SK-N-DZ (cell line): ENCODE results near the gene DUSP2.

GRCh38 chr2:95158397-95158950 is 1.2 kb downstream of the ZNF514 start:
RAMPAGE:
- cytosol, long total RNA, result no peak
- nucleus, long total RNA, result no peak

DNA sequence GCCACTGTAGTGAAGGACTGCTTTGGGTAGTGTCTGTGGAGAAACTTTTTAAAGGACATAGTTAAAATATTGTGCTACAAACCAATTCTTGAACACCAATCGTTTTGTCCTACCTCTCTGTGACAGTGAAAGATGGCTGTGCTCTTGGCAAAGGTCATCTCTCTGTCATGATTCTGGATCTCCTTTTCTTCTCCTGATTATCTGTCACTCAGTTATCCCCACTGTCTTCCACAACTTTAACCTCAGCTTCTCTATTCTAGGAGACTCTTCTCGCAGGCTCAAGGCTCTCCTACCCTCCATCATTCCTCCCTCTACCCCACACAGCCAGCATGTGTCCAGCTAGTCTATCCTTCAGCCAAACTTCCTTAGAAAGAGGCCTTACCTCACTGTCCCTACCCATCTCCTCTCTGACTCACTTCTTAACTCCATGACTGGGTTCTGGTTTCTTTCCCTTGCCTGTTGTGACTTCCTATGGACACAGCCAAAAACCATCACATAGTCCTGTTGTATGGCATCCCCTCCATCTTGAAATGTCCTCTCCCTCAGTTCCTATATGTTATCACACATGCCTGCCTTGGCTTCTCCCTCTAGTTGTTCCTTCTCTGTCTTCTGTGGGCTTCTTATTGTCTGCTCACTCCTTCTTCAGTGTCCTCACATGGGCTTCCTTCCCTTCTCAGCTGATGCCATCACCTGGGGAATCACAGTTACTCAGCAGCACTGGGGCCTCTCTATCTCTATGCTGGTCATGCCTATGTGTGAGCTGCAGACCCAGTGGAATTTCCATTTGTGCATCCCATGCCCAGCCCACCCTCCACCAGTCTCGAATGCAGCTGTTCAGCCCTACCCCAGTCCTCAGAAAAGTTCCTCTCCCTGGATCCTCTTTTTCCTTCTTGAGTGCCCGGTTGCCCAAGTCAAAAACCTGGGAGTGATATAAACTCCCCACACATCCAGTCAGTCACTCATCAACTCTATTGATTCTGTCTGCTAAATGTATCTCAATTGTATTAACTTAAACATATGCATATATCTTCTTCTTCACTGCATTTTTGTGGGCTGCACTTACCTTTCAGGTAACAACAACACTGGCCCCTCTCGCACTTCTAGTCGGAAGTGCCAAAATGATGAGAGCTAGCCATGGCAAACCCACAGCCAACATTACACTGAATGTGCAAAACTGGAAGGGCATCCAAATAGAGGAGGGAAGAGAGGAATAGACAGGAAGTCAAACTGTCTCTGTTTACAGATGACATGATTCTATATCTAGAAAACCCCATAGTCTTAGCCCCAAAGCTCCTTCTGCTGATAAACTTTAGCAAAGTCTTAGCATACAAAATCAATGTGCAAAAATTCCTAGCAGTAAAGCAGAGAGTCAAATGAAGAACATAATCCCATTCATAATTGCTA is 177.0 kb downstream of the ANKRD36C start:
RAMPAGE:
- cytosol, long total RNA, result no peak
- nucleus, long total RNA, result no peak

DNA sequence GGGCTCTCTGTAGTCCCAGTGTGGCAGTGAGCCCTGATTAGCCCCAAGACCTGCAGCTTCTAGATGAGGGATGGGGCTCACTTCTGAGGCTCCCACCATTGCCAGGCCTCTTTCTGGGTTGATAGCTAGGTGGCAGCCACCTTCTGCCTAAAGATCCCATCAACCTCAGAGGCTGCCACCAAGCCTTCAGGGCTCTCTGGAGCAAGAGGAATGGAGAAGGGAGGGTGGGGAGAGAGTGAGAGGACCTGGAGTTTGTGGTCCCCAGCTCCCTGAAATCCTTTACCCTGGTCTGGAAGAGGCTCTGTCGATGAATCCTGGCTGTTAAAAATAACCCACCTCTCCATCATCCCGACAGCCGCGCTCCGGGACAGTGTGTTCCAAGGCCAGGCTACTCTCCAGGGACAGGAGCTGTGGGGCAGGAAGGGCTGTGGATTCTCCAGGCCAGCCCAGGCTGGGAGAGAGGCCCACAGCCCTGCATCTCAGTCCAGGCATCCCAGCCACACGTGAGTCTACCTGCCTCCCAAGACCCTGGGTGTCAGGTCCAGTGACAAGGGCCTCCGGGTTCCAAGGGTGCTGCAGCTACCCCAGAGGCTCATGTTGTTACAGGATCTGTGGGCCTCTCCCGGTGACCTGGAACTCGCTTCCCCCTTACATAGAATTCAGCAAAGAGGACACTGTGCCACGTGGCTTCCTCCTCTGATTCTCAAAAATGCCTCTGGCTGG is 17.5 kb downstream of the ADRA2B start:
RAMPAGE:
- cytosol, long total RNA, result no peak
- nucleus, long total RNA, result no peak

RAMPAGE:
- cytosol, long total RNA, result no peak
- nucleus, long total RNA, result no peak
These were observed 7.6 kb downstream of the ADRA2B start for GRCh38 chr2:96108248-96109598.

GRCh38 chr2:96112847-96113309 is 3.5 kb downstream of the ADRA2B start:
RAMPAGE:
- cytosol, long total RNA, result no peak
- nucleus, long total RNA, result no peak

DNA sequence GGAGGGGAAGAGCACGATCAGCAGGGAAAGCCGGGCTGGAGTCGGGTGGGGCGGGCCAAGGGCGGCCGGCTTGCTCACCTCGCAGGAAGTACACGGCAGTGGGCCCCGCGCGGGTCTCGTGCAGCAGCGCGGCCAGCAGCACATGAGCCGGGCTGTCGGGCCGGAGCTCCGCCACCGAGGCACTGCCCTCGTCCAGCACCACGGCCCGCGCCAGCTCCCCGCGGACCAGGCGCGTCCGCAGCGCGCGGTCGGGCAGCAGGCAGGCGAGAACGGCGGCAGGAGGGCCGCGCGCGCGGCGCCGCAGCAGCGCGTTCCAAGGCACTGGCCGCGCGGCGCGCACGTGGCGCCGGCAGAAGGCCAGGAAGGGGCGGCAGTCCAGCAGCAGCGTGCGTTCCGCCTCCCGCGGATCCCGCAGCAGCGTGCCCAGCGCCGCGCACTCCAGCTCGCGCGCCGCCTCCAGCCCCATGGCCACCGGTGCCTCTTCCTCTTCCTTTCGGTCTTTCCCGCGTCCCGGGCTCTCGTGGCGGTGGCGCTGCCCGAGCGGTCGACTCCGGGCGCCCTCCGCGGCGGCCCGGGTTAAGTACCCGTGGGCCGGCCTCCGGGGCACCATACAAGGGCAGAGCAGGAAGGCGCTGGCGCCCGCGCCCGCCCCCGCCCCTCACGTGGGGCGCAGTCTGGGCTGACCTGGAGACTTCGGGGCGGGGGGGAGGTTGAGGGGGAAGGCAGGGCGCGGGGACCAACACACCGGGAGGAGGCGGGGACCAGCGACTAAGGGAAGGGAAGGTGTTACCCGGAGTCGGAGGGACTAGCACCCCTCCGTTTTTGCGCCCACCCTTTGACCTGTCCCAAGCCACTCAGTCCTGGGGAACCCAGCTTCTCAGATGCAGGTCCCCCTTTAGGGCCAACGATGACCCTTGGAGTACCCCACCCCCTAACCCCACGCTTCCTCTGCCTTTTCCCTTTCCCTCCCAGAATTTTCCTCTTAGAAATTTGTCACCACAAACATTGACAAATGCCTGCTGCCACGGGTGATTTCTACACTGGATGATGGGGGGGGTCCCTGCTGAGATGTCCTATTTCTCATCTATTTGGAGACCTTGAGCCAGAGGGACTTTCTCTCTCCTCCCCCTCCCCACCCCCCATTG is at the start of gene DUSP2:
Gene DUSP2, minus strand, starts transcription at position 552 of the 1,145 bp plus-strand sequence.
RAMPAGE:
- cytosol, long total RNA, result no peak
- nucleus, long total RNA, result no peak

DNA sequence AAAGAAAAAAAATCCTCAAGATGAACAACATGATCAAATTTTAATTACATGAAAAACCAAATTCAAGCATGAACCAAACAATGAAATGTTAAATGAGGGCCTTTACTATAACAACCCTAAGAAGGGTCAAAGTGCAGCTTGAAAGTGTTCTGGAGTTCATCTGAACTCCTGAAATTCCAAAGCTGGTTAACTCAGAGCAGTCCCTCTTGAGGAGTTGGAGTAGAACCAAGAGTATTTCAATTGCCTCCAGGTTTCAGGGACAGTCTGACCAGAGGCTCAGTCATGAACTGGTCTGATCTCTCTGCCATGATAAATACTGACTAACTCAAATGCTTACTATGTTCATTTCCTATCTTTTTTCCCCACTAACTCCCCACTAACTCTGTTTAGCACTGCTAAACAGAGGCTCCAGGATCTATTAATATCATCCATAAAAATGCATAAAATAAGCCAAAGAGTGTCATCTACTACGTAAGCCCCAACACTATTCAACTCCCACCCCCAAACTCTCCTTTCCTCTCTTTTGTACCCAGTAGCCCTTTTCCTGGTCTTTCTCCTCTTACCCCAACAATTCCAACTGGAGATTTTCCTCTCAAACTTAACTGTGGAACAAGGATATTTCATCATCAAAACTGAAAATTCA is 2.7 kb downstream of the STARD7 start:
RAMPAGE:
- cytosol, long total RNA, result no peak
- nucleus, long total RNA, result no peak

DNA sequence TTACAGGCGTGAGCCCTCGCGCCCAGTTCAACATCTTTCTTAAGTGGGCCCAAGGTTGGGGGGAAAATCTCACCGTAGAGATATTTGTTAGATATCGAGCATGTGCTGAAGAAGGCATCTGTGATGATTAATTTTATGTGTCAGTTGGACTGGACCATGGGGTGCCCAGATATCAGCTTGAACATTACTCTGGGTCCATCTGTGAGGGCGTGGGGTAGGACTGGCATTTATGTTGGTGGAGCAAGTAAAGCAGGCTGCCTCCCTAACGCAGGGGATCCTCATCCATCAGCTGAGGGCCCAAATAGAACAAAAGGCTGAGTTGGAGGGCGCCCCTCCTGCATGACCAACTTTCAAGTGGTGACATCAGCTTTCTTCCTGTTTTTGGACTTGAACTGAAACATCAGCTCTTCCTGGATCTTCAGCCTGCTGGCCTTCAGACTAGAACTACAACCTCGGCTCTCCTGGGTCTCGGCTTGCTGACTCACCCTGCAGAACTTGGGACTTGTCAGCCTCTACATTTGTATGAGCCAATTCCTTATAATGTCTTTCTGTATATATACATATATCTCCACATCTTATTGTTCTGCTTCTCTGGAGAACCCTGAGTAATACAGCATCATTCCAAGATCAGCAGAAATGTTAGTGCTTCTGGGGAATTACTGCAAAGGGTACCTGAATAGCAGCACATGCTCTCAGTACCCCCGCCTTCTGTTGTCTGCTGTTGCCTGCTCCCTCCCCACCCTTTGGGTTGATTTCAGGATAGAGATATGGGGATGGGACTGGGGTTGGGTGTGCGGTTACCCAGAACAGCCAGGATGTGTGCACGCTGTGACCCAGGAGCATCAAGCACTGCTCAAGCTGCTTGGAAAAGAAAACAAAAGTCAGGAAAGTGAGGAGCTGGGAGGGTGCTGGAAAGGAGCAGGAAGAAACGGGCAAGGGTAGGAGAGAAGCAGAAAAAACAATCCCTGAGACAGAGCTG is 20.0 kb downstream of the TMEM127 start:
RAMPAGE:
- cytosol, long total RNA, result no peak
- nucleus, long total RNA, result no peak

DNA sequence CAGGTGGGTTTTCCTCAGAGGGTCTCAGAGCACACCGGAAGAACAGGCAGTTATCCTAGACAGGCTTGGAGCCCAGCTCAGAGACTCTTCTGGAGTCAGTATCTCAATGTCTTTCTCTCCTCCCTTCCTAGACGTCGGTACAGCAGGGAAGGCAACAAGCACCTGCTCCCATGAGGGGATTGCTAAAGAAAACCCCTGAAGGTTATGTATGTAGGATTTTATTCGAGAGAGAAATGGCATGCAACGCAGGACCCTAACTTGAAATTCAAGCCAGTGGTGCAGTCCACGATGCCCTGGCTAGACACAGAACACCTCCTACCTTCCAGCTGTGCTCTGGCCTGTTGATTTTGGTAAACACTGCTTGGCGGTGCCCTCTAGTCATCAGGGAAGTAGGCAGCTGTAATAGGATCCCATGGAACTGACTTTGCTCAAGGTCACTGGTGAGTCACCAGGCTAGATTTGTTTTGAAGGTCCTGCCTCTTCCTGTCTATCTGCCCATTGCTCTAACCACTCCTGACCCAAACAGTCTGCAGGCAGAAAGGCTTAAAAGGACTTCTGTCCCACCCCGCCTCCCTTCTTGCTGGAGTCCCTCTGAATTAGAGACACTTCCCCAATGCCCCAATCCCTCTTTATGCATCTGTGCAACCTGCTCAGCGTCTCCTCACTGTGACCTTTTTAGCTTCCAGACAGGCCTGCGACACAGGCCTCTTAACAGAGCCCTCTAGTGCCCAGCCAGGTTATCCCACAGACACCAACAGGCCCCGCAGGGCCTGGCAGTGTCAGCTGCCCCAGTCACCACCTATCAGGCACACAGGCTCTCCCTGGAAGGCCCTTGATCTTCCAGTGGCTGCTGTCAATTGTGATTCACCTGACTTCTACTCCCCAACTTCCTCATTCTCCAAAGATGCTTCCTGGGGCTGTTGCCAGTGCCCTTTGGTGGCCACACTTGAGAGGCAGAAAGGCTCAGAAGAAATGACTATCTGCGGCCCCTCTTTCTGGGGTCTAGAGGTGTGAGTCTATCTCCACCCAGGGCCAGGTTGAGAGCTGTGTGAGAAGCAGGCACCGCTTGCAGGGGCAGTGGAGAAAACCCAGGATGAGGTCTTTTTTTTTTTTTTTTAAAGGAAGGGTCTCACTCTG is 5.3 kb downstream of the TMEM127 start:
RAMPAGE:
- cytosol, long total RNA, result no peak
- nucleus, long total RNA, result no peak

DNA sequence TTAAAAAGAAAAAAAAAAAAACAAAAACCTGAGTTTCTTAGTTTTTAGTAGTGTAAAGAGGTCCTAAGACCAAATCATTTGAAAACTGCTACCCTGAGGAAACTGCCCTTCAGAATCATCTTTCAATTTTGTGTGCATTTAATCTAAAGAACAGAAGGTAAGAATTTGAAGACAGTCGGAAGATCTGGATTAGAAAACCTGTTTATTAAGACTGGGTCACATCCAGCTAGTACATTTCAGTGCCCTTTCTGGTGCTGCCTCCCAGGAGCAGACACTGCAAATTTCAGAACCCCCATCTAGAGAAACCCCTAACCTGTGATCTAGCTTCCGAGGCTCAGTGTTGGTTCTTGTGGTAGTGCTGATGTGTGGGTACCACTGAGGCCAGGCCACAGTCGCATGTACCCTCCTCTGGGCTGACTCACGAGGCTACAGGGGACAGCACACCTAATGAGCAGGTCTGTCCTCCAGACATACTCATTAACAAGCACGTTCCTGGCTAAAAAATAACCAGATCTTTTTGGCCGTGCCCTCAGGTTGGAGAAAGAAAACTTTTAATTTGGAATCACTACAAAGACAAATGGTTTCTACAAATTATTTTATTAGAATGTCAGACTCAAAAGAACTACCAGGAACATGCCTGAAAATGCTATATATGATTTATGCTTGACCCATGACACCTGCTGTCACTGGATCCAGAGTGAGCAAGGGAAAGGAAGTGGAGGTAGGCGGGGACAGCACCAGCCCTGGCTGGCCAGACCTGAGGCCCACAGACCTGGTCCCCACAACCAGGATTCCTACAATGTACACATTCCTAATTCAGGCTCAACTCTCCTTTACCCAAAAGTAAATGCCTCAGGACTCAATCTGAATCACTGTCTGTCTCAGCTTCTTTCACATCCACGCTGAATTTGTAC is 8.4 kb downstream of the CIAO1 start:
RAMPAGE:
- cytosol, long total RNA, result no peak
- nucleus, long total RNA, result no peak

DNA sequence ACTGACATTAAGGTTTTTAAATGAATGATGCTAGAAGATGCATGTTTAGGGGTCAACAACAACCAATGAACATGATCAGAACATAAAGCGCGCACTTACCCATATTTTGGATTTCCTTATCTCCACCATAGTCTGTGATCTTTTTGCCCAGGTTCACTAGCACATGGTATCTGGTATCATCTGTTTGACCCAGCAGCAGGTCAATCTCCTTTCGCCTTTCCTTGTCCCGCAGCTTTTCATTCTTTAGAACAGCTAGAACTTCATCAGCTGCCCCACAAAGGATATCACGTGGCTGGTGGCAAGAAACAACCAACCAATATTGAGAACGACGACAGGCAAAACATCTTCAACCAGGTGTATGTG is 3.9 kb downstream of the SNRNP200 start:
RAMPAGE:
- cytosol, long total RNA, result no peak
- nucleus, long total RNA, result no peak

RAMPAGE:
- cytosol, long total RNA, result no peak
- nucleus, long total RNA, result no peak
These were observed 4.3 kb upstream of the ITPRIPL1 start for GRCh38 chr2:96320917-96321120.

RAMPAGE:
- cytosol, long total RNA, result no peak
- nucleus, long total RNA, result no peak
These were observed 8.3 kb downstream of the NCAPH start for GRCh38 chr2:96343775-96344403.

GRCh38 chr2:96394254-96394961 is 58.8 kb downstream of the NCAPH start:
RAMPAGE:
- cytosol, long total RNA, result no peak
- nucleus, long total RNA, result no peak

DNA sequence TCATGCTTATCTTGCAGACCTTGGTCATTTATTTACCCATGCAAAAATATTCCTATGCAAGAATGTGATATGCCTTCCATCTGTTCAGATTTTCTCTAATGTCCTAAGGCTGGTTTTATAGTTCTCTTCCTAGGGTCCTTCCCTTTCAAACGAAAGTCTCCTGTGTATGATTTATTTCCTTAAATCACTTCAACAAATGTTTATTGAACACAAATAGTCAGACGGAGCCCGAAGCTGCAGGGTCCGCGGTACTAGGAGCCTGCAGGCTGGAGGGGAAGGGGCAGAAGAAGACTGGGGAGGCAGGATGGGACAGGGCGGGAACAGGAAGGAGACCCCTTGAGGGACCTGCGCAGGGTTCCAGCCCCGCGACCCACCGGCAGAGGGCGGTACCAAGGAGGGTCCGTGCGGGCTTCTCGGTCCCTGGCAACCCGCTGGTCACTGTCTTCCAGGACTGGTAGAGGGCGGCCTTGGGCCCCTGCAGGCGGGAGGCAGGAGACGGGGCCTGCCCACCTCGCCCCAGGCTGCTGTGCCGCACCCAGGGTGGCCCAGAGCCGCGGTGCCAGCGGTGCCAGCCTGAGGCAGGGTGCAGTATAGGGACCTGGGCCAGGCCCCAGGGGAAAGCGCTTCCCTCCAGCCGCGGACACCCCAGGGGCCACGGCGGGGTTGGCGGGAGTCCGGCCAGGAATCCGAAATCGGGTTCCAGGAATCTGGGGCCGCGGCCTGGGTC is 34.6 kb downstream of the NEURL3 start:
RAMPAGE:
- cytosol, long total RNA, result no peak
- nucleus, long total RNA, result no peak

RAMPAGE:
- cytosol, long total RNA, result no peak
- nucleus, long total RNA, result no peak
These were observed 19.2 kb downstream of the NEURL3 start for GRCh38 chr2:96485709-96486689.

DNA sequence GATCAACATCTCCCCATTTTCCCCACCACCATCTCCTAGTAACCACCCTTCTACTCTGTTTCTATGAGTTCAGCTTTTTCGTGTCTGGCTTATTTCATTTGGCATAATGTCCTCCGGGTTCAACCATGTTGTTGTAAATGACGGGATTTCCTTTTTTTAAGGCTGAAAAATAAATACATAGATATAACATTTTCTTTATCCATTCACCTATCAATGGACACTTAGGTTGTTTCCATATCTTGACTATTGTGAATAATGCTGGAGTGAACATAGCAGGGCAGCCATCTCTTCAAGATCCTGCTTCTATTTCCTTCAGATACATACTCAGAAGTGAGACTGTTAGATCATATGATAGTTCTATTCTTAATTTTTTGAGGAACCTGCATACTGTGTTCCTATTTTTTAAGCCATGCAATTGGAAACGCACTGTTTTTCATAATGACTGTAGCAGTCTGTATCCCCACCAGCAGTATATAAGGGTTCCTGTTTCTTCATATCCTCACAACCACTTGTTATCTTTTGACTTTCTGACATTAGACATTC is 15.6 kb downstream of the NEURL3 start:
RAMPAGE:
- cytosol, long total RNA, result no peak
- nucleus, long total RNA, result no peak

DNA sequence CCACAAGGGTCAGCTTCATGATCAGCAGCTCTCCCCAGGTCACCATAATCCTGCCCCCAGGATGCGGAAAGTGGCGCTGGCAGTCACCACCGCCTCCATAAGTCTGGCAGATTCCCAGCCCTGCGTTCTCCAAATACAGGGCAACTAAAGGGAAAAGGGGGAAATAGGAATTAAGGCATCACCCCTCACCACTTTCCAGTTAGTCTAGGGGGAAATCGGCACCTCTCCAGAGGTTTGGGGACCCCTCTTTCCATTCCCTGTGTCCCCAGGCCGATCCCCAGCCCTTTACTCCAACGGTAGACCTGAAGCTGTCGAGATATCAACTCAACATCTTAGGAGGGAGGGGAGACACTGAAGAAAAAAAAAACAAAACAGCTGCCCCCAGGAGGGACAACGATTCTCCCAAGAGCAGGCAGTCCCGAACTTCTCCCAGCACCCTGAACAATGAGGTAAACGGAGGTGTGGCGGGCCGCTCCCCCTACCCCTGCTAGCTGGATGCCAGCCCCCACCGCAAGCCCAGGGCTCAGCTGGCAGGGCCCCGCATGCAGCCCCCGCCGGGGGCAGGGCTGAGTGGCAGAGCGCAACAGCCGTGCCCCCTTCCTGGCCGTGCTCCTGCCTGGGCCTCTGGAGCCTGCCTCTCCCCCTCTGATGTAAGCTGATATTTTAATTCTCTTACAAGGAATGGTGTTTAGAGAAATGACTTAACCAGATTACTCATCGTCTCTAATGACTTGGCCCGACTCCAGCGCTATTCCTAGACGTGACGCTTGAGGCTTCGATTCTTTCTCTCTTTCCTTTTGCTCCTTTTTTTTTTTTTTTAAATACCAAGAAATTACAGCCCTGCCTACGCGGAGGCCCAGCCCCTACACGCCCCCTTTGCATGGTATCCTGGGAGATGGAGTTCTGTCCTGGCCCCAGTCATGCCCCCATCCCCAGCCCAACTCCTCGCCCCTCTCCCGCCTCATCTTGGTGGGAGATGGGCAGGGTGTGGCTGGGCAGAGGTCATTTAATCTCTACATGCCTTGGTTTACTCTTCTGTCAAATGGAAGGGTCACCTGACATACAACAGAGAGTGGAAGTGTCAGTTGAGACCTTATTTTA is 4.7 kb upstream of the ARID5A start:
RAMPAGE:
- cytosol, long total RNA, result no peak
- nucleus, long total RNA, result no peak

GRCh38 chr2:96539005-96539279 is 2.4 kb downstream of the ARID5A start:
RAMPAGE:
- cytosol, long total RNA, result no peak
- nucleus, long total RNA, result no peak

GRCh38 chr2:96759347-96759948 is 1.3 kb upstream of the CNNM4 start:
RAMPAGE:
- cytosol, long total RNA, result no peak
- nucleus, long total RNA, result no peak